Measurements from ENCODE around the genes EFHC2 and KDM6A.

GRCh38 chrX:41091634-41092424, 6.6 kb downstream of the USP9X start:
- PRO-cap: no peak
- RAMPAGE, long total RNA: no peak

DNA sequence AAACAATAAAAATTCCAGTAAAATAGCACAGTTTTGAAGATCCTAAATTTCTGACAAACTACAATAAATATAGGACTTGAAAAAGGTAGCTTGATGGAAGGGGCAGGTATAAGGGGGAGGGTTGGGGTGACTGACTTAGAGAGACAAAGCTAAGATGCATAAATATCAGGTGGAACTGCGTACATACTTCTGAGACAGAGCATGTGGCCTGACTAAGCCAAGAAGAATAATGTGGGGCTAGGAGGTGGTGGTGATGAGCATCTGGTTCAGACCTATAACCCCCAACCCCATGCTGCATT, 19.7 kb downstream of the USP9X start:
- PRO-cap: no peak
- RAMPAGE, long total RNA: no peak

DNA sequence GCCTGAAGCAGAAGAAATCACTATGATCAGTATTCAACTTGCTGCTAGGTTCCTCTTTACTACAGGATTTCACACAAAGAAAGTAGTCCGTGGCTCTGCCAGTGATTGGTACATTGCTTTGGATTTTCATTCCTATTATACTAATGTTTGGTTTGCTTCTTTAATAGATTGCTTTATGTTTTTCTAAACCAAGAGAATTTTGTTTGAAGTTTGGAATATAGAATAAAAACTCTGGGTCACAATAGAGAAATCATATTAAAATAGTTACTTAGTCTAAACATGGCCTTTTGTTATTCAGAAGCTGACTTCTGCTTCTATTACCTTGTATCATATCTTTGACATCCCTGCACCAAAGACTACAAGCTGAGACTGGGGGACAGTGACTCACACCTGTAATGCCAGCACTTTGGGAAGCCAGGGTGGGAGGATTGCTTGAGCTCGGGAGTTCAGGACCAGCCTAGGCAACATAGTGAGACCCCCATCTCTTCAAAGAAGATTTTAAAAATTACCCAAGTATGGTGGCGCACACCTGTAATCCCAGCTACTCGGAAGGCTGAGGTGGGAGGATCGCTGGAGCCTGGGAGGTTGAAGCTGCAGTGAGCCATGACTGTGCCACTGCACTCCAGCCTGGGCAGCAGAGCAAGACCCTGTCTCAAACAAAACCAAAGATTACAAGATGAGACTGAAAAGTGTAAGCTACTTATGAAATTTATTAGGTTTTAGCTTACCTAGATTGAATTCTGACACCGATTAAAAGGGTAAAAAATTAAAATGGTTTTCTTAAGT, 116.5 kb upstream of the DDX3X start:
- PRO-cap: no peak
- RAMPAGE, long total RNA: no peak

- PRO-cap: no peak
- RAMPAGE, long total RNA: start-site peak on the plus strand at chrX:41221547-41221641, 13 reads; start-site peak on the plus strand at chrX:41221773-41221991, 20 reads; start-site peak on the plus strand at chrX:41222148-41222218, 16 reads
Measured at GRCh38 chrX:41221265-41222360, 112.3 kb upstream of the DDX3X start.

GRCh38 chrX:41556786-41557448, 109.8 kb downstream of the NYX start:
- PRO-cap: no peak
- RAMPAGE, long total RNA: no peak

GRCh38 chrX:41589763-41590279, 99.0 kb upstream of the GPR34 start:
- PRO-cap: no peak
- RAMPAGE, long total RNA: no peak

DNA sequence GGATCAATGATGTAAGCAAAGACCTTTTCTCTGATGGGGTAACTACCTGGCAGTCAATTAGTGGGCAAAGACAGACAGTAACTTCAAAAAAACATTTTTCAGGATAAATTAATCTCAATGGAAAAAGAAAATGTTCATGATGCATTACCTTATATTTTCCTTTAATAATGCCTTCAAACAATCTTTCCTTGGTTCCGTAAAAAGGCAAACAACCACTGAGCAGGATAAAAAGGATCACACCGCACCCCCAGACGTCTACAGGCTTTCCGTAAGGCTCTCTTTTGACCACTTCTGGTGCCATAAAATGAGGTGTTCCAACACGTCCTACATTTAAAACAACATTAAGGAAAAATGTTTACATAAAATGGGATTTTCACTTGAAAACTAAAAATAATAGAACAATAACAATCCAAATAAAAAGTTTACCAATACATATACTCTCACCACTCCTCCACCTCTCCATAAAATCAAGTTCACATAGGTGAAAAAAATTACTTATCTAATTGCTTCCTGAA, 23.6 kb upstream of the GPR34 start:
- PRO-cap: no peak
- RAMPAGE, long total RNA: start-site peak on the minus strand centred at position 234 of the sequence, 166 bp wide, 24 reads

DNA sequence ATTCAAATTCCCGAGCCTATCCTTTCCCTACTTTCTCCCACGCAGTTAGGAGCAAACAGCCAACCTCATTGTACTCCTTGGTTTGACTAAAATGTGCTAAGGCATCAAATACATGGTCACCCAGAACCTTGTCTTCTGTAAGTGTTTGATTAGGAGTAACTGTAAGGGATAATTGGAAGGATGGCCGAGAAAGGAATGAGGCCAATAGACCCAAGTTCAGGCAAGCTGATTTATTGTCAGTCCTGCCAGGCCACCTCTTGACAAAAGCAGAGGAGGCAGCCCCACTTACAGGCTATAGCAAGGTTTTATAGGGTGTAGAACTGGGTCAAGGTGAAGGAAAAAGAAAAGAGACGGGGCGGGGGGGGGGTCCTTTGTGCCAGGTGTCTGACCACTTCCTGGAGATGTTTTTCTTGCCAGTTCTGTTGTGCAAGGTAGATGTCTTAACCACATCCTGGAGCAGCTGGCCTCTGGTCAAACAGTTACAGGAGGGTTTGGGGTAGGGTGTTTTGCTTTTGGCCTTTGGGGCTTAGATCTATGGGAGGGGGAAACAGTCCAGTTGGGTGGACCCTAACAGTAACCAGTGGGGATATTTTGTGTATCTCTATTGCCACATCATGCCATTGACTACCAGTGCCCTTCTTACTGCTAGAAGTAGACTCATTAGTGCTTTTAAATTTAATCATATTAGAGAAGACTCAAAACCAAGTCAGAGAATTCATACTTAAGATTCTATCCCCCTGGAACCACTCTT, 165.6 kb upstream of the PPP1R2C start:
- PRO-cap: no peak
- RAMPAGE, long total RNA: no peak

DNA sequence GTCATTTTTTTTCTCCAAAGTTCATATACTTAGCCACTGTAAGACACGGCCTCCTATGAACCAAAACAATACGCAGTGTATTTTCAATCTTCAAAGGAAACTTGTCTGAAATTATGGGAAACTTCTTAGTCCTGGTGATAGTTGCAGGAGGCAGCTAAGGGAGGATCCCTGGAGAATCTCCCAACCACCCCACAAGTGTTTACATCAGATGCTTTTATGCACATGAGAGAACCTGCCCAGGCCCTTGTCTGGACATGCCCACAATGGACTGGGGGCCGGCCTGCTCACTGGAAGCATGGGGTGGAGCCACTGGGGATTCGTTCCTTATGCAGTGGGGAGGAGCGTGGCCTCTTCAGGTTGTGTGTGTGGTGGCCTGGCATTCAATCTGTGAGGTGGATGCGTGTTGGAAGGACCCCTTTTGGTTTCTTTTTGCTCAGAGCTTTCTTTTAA, 398.7 kb upstream of the PPP1R2C start:
- PRO-cap: no peak
- RAMPAGE, long total RNA: no peak

DNA sequence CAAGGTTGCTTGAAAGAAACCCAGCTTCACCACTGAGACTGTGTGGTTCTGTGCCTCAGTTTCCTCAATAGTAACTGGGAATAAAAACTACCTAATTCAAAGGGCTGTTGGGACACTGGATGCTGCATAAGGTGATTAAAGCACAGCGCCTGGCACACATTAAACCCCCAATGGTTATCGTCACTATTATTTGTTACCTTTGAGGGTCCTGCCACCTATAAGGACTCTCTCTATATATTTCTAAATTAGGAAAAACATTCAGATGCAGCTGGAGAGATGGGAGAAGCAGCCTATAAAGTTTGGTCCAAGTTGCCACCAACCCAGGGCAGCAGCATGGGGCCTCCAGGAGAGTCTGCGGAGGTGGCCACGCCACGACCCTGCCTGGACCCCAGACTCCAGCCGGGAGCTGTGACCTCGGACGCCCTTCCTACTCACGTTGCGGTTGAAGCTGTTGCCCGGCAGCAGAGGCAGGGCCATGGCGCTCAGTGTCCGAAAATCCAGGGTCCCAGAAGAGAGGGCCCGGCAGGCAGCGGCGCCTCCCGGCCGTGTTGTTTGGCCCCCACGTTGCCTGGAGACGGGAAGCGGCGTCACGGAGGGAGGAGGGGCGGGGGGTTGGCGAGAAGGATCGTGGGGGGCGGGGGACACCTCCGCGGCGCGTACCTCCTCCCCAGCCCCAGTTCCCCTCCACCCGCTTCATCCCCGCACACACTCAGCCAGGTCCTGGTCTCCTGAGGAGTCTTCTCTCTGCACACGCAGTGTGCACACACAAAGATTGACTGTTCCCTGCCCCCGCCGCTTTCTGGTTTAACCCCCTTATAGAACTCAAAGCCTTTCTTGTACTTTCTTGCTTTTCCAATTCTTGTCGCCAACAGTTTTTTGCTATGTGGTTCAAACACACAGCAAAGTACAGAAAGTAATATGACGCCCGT, at the start of gene EFHC2:
Gene EFHC2 (minus strand): TSS at position 561 of the 929 bp plus-strand sequence.
- PRO-cap: bidirectional peak, plus-strand start at position 676 of the sequence, minus-strand start at position 550 of the sequence
- RAMPAGE, long total RNA: start-site peak on the minus strand centred at position 565 of the sequence, 23 bp wide, 35 reads

GRCh38 chrX:44651499-44651773, 108.8 kb upstream of the FUNDC1 start:
- PRO-cap: no peak
- RAMPAGE, long total RNA: no peak

GRCh38 chrX:44873112-44873348, at the start of gene KDM6A:
Gene KDM6A, plus strand, starts transcription at chrX:44873188.
- PRO-cap: bidirectional peak, plus-strand start at chrX:44873220, minus-strand start at chrX:44872891
- RAMPAGE, long total RNA: no peak

GRCh38 chrX:44928024-44928731, 55.2 kb downstream of the KDM6A start:
- PRO-cap: no peak
- RAMPAGE, long total RNA: no peak

GRCh38 chrX:45061153-45061890, 139.4 kb downstream of the DIPK2B start:
- PRO-cap: no peak
- RAMPAGE, long total RNA: no peak

DNA sequence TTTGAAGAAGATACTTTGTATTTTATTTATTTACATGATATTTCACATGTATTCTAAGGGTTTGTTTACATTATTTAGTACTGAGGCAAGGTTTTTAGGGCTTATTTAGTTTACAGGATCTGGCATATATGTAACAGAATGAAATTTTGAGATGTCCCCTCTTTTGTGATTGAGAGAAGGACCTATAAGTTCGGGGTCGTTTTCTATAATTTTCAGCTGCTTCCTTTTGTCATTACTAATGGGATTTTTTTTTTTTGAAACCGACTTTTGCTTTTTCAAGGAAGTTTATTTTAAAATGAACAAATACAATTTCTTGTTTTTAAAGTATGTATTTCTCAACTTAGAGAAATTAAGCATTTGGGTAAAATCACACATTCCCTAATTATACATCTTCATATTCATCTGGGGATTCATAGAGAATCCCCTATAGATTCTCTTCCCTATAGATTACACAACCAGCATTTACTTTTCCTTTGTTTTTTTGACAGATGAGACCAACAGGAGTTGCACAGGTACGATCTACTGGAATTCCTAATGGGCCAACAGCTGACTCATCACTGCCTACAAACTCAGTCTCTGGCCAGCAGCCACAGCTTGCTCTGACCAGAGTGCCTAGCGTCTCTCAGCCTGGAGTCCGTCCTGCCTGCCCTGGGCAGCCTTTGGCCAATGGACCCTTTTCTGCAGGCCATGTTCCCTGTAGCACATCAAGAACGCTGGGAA, 137.6 kb downstream of the DIPK2B start:
- PRO-cap: no peak
- RAMPAGE, long total RNA: no peak

GRCh38 chrX:45107187-45108000, 93.3 kb downstream of the DIPK2B start:
- PRO-cap: no peak
- RAMPAGE, long total RNA: no peak

DNA sequence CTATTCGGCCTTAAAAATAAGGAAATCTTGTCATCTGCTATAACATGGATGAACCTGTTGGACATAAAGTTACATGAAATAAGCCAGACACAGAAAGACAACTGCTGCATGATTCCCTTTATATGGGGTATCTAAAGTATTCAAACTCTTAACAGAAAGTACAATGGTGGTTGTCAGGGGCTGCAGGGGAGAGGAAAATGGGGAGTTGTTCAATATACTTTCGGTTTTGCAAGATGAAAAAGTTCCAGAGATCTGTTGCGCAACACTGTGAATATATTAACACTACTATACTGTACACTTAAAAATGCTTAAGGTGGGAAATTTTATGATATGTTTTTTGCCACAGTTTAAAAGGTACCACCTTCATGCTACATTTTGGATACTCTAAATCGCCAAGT, 606.9 kb upstream of the DIPK2B start:
- PRO-cap: no peak
- RAMPAGE, long total RNA: no peak

DNA sequence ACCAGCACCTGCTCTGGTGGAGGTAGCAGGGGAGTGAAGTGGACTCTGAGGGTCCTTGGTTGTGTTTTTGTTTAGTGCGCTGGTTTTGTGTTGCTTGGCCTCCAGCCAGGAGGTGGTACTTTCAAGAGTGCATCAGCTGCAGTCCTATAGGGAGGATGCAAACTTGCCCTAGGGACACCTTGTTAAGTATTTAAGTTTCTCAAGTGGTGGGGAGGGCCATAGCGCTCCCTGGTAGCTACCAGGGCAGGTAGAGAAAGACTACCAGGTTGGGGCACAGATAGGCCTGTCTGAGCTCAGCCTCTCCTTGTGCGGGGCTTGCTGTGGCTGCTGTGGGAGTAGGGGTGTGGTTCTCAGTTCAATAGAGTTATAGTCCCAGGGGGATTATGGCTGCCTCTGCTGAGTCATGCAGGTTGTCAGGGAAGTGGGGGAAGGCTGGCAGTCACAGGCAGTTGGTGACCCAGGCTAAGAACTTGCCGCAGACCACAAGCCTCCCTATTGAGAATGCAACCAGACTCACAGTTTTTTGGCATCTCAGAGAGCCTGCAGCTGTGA, 267.0 kb upstream of the KRBOX4 start:
- PRO-cap: no peak
- RAMPAGE, long total RNA: no peak

DNA sequence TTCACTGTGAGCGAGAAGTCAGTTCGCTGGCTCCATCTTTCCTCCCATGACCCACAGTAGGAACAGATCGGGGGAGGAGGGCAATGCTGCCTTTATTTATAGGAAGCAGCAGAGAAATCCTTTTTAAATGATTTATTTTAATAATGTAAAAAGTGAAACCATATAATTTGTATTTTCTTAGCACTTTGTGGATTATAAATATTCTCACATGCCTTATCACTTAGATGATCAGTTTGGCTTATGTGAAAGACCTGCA, 129.6 kb upstream of the KRBOX4 start:
- PRO-cap: no peak
- RAMPAGE, long total RNA: no peak

DNA sequence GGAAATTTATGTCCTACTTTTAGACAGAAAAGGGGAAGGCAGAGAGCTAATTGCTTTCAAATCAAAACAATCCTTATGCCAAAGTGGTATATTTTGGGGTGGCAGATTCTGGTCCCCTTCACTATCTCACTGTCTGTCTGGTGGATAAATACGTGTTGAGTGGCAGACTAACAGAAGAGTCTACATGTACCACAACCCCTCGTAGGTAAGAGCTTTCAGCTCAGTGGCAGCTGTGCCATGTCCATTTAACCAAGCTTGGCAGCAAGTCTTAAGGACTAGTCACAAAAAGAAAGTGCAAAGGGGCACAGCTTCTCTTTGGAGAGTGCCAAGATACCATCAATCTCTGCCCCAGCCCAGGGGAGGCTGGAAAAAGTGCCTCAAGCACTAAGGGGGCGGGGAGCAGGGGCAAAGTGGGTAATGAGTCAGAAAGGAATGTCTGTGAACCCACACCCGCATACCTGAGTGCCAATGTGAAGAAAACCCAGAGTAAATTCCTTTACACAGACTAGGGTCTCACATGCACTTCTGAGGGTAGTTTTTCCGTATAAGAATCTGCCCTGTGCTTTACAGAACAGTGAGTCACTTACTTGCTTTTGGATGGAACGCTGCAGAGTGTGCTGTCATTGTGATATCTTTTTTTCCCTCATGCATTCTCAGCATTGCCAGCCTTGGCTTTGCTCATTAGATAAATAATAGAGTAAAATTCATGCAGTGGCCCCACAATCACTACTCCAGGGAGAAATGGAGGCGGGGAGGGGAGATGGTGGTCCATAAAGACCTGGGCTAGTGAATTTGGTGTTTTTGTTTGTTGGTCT, 121.7 kb upstream of the KRBOX4 start:
- PRO-cap: no peak
- RAMPAGE, long total RNA: no peak